Paraaortic lymph node (tissue), 1 donor: ENCODE measurements around the gene STYX.

DNA sequence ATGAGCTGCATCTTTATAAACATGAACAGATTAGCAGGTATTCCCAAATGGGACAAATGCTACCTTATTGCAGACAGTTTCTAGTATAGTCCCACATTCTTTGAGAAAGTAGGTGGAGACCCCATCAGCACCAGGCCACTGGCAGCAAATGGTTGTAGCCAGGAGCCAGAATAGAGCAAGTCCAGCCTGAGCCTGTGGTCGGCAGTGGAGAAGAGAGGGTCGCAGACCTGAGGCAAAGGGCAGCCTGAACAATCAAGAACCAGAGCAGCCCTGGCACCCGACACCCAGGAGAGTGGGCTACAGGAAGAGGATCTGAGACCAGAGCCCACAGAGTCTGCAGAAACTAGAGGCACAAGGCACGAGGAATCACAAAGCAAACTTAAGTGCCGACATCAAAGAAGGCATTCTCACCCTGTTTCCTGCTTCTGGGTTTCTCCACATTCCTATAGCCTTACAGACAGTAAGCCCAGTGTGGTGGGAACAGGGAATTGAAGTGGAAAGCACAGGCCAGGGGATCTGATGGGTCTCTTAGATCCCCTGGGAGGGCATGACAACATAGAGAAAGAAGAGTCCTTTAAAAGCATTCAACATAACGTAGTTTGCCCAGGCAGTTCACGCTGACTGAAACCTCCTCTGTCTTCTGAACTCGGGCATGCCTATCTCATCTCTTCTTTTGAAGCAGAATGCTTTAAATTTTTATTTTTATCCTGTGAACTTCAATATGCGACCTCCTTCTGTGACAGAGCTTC is 75.7 kb upstream of the FRMD6 start:
- PRO-cap: no peak

GRCh38 chr14:51697899-51698234 is 46.2 kb downstream of the FRMD6 start:
- PRO-cap: no peak

DNA sequence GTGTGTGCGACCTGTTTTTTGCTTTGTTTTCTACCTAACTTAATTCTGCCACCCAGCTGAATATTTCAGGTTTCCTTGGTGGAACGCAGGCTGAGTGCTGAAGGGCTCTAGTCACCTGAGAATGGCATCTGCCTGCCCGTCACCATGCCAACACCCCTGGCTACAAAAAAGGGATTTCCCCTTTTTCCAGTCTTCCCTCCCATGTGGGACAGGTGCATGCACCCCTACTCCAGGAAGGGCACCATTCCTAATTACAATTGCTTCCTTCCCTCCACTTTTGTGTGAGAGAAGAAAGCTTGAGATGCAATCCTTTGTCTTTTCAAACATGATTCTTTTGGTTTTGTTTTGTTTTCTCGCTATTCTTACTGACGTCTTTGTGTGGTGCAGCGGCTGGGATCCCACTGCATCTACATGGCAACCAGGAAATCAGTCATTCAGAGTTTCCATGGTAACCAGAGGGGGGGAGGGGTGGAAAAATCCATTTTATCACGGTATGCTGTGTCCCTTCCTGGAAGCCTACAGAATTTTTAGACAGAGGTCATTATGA is 13.8 kb upstream of the GNG2 start:
- PRO-cap: unidirectional peak, minus-strand start at position 123 of the sequence

GRCh38 chr14:51863508-51863937 is 3.1 kb downstream of the GNG2 start:
- PRO-cap: no peak

DNA sequence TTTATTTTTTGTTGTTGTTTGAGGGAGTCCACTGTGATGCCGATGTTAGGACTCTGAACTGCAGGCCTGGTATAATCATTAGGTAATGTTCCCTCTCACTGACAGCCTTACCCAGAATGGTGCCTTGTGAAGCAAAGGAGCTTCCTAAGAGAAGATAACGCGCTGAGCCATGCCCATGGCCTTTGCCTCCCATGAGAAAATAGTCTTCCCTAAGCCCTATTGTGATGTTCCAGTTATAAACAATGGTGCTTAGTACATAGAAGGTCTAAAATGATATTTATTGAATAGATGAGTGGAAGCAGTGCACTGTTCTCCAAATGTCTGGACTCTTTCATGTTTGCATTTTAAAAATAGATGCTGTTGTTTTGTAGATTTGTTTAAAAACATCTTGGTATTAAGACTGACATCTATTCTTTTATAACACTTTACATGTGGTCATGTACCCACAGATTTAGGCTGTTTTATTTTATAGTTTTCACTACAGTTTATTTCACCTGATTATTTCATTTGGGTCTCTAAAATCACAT is 12.1 kb downstream of the GNG2 start:
- PRO-cap: no peak

- PRO-cap: no peak
These were observed 26.0 kb upstream of the RTRAF start for GRCh38 chr14:51963214-51963789.

GRCh38 chr14:52011421-52012025 is 22.2 kb downstream of the RTRAF start:
- PRO-cap: no peak

- PRO-cap: no peak
These were observed 5.9 kb downstream of the NID2 start for GRCh38 chr14:52063025-52063336.

DNA sequence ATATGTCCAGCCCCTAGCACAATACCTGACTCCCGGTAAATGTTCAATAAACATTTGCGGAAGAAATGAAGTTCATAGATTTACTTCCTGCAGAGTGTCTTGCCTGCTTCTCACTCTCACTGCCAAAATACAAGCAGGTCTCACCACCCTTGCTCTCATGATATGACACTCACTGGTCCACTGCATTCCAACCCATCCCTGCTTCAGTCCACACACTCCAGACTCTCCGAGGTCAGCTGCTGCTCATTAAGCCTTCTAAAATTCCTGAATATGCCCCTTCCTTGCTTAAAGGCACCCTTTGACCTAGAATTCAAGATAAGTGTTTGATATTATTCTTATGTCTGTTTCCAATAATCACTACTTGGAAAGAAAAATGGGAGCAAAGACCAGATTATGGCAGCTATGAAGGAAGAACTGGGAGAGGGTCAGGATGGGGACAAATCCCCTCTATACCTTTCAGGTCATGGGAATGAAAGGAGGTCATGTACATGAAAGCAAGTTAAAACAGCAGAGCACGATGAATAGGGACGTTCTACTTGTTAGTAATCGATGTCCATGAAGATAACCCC is 10.4 kb upstream of the NID2 start:
- PRO-cap: no peak

GRCh38 chr14:52268134-52269103 is 921 bp downstream of the PTGDR start:
- PRO-cap: no peak

DNA sequence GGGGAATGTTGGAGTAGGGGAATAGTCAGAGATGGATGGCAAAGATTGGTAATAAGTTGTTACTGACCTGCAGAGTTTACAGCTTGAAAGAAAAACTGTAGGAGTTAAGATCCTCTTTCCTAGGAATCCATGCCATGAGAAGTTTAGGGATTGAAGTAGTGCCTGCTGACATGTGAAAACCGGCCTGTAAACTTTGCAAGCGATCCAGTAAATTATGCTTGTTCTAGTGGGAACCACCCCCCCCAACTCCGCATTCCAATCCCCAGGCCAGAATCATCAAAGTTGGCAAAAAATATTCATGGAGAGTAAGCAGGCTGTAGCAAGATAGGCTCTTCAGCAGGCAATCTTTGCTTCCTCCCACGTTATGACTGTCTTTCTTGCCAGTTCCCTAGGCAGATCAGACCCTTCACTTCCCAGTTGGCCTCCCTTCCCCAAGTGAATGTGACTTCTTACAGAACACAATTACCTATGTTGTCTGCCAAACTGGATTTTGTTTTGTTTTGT is 1.3 kb upstream of the PTGER2 start:
- PRO-cap: no peak

GRCh38 chr14:52327216-52327566 is 13.1 kb downstream of the PTGER2 start:
- PRO-cap: no peak

DNA sequence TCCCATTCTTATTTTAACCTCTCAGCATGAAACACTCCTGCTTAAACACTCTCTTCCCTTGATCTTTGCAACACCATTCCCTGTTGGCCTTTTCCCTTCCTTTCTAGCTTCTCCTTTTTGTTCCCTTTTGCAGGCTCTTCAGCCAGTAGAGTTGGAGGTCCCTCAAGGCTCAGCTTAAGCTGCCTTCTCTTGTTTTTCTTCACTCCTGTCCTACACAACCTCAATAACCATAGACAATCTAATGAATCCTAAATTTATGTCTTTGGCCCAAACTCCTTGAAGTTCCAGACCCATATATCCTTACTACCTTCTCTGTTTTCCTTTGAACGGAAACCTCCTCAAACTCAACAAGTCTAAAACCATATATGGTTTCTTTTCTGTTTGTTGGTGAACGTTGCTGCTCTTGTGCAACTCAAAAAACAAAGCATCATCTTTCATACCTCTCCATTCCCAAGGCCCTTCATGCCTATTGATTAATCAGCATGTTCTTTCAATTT is 81.5 kb downstream of the TXNDC16 start:
- PRO-cap: no peak

DNA sequence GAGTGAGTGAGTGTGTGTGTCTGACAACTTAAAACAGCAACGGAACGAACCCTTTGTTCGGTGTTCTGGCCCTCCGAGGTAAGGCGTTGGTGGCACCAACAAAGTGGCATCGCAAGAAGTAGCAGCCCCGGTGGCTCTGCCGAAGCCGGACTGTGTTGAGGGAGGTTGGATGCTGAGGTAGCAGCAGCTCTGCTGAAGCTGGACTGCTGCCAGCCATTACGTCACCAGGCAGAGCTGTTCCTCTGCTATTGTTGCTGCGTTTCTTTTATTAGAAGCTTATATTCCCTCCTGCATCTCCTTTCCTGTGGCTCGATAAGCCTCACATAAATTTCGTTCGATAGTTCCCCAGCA is 1.1 kb downstream of the GPR137C start:
- PRO-cap: unidirectional peak, minus-strand start at position 152 of the sequence; unidirectional peak, minus-strand start at position 253 of the sequence

GRCh38 chr14:52730073-52731113 is at the start of gene STYX:
Gene STYX, plus strand, starts transcription at chr14:52730166.
- PRO-cap: bidirectional peak, plus-strand start at chr14:52730213, minus-strand start at chr14:52729962

DNA sequence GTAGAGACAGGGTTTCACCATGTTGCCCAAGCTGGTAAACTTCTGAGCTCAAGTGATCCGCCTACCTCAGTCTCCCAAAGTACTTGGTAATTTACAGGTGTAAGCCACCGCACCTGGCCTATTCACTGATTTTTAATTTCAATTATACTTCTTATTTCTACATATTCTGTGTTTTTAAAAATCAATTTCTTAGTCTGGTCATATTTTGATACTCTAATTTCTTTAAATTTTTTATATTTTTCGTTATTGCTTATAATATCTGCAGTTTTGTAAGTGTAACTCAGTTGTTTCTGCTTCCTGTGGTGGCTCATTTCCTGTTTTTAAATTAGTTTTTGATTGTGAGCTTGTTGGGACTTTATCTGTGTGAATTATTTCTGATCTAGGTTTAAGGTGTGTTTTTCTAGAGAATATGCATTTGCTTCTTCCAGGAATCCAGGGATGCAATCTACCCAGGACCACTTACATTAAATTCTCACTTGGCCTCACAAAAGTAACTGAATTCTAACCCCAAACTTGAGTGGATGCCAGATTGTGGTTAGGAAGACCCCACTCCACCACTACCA is 11.7 kb downstream of the STYX start:
- PRO-cap: no peak

DNA sequence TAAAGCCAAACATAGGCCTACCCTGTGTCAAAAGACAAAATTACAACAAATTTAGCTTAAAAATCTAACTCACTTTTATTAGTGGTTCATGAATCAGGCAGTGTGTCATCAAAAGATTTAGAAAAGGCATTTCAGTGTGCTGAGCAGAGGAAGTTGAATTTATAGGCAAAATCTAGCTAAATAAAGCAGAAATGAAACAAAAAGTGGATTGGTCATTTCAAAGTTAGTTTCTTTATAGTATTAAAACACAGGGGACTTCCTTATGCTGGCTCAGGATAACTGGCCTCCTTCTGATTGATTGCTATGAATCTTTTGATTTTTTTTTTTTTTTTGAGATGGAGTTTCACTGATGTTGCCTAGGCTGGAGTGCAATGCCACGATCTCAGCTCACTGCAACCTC is 12.5 kb downstream of the STYX start:
- PRO-cap: no peak

DNA sequence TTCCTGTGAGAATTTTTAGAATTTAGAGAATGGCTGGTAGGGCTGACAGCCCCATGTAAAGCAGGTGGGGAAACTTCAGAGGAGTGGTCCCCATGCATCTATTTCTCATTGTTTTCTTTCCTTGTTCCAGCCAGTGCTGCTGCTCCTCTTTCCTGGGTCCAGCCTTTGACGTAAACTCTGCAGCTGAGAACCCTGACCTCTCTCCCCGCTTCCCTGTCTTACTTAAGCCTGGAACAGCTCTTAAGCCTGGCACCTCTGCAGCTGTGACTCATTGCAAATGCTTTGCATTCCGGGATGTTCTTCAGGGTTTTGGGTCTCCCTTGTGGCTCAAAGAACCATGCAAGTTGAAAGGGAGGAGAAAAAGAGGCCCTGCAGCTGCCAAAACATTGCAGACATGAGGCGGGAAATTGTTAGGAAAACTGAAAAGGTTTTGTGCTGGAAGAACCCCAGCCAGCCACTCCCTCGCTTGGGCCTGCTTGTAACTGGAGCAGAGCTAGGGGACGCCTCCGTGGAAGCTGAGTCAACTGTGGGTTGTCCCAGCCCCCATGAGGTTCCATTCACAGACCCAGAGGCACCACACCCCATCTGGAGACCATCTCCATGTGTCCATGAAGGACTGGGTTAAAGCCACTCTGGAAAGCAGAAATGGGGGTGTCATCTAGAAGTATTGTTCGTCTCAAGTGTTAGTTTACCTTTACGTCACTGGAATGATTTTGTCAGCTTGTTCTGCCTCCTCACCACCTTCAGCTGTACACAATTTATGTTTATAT is 60.2 kb upstream of the FERMT2 start:
- PRO-cap: no peak

DNA sequence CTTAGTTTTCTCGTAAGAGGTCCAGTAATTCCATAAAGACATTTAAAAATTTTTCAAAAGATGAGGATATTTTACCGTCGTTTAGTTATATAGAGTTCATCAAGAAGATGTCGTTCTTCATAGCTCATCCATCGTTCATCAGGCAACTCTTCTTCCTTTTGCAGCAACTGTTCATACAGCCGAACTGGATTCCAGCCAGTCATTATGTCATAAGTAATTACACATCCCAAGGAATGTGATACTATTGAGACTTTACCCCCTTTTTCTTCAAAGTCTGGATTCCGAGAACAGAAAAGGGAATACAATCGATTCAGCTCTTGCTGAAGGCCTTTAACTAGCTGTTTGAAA is 90.3 kb downstream of the DDHD1 start:
- PRO-cap: no peak

DNA sequence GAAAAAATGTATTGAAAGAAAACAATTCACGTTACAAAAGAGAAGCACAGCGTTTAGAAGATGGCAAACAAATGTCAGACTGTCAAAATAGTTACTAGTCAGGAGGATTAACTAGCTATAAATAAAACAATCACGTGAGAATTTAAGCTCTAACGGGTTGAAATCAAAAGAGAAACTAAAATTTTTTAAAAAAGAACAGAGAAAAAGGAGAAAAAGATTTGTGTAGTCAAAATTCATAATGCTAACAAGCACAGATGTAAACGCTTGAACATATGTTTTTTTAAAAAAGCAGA is 26.4 kb downstream of the DDHD1 start:
- PRO-cap: unidirectional peak, minus-strand start at position 93 of the sequence